Ureter (tissue), 1 donor: ENCODE results near the gene ICE2.

DNA sequence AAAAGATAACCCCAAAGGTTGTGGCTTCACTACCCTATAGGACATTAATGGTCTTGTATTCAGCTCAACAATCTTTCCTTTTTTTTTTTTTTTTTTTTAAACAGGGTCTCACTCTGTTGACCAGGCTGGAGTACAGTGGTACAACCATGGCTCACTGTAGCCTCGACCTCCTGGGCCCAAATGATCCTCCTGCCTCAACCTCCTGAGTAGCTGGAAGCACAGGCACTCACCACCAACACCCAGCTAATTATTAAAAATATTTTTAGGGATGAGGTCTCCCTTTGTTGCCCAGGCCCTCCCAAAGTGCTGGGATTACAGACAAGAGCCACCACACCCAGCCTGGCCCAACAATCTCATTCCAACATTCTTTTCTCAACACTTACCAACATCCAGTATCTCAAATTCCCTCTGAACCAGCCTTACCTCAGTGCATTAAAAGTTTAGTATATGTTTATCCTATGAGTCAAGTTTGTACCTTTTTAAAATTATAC lies 25.1 kb downstream of the ANXA2 start:
- PRO-cap: no peak

- PRO-cap: no peak
Observed at GRCh38 chr15:60389210-60389980, 8.4 kb downstream of the ANXA2 start.

DNA sequence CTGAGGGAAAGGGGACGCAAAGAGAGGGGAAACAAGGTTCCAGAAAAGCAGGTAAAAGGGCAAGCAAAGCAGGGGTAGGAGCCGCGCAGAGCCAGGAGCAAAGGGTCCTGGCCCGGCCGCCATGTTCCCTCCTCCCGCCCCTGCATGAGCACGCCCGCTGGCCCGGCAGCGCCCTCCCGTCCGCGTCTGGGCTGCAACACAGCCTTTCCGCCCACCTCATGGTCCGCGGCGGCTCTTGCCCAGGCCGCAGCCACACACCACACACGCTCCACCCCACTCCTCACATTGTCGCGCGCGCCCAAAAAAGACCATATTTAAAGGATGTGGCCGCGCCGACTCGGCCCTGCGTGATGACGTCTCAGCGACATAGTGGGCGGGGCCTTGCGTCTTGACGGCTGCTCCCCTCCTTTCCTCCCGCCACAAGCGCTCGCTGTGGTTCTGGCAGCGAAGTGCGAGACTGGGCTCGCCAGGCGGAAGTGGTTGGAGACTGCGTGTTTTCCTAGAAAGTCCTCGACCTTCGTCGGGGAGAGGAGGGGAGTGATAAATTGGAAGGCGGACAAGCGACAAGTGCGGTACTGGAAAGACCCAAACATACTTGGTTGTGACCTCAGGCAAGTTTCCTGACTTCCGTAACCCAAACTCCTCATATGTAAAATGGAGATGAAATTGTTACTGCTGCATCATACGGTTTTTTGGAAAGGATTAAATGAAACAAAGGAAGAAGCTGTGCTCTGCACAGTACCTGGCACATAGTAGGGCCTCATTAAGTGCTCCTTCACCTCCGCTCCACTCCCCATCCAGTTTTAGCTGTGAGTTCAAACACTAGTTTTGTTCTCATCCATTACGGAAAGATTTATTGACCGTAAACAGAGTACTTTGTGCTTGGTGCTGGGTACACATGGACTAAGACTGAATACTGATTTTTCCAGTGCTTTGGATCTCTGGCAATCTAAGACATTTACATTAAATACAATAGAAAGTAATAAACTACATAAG lies at the start of gene ICE2:
Gene ICE2, minus strand, starts transcription at position 355 of the 996 bp plus-strand sequence.
- PRO-cap: bidirectional peak, plus-strand start at position 420 of the sequence, minus-strand start at position 287 of the sequence

- PRO-cap: no peak
Observed at GRCh38 chr15:60517983-60518460, 39.1 kb upstream of the ICE2 start.

DNA sequence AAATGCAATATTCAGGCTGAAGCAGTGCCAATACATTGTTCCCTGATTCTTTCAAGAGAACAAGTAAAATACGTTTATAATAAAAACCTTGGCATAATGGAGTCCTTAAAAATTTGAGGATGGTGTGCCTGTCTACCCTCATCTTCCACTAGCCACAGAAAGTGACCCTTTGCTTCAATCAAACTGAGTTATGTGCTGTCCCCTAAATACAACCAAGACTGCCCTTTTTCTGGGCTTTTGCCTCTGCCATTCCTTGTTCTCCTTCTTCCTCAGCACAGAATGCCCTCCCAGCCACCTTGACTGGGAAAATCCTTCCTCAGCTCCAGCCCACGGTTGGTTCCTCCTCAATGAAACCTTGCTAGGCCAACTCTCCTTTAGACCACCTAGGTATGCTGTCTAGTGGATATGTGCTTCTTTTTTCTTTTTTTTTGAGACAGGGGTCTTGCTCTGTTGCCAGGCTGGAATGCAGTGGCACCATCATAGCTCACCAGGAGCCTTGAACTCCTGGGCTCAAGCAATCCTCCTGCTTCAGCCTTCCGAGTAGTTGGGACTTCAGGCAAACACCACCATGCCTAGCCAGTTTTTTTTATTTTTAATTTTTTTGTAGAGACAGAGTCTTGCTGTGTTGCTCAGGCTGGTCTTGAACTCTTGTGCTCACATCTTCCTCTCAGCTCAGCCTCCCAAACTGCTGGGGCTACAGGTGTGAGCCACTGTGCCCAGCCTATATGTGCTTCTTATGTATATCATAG lies 48.9 kb upstream of the ICE2 start:
- PRO-cap: no peak

DNA sequence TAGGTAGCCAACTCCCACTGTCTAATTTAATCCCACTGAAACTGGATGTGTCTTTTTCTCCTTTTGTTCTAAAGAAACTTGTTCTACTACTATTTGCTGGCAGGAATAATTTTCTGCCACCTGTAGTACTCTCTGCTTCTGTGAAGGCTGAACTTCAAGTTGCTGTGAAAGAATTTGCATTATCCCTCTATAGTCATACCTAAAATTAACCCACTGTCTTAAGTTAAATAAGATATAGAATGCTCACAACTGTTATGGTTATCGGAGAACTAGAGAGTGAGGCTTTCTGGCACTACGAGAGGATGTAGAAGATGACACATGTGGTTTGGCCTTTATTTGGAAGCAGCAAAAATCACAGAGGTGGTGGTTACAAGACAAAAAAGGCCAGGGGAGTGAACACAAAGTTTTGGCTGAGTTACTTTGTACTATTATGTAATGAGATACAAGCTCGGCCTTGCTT lies 78.1 kb upstream of the ICE2 start:
- PRO-cap: no peak

DNA sequence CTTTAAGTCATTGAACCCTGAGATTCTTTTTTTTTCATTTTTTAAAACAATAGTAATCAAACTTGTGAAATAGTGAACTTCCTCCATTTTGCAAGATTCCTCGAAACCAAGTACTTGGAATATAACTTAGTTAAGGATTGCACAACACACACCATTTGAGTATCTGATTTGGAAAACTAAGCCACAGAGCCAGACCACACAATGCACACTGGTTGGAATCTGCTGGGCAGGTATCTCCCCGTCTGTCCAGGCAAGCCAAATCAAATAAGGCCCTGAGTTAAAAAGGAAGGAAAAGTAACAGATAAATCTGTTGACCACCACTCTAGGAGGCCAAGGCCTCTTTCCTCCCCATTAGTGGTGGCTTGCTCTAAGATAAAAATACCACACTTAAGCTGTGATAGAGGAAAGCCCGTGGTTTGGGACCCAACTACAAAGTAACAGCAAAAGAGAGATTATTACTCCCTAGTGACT lies 177.6 kb upstream of the ICE2 start:
- PRO-cap: no peak

DNA sequence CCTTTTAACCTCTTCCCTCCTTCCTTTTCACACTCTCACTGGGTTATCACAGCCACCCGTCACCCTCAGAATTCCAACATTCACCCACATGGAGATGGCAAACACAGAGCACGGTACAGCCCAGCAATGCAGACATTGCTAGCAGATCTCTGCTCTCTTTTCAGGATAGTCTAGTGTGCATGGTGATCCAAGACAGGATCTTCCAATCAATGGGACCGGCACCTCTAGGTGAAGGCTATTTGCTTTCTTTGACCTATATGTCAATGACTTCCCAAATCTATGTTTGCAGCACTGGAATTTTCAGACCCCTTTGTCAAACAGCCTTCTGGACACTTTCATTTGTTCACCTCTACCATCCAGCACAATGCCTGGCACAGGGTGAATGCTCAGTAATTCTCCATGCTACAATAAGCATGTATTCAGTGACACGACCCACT lies 278.9 kb upstream of the ICE2 start:
- PRO-cap: no peak

- PRO-cap: no peak
Observed at GRCh38 chr15:60804906-60805597, 326.1 kb upstream of the ICE2 start.

GRCh38 chr15:60913108-60913635 lies 315.9 kb downstream of the RORA start:
- PRO-cap: no peak

DNA sequence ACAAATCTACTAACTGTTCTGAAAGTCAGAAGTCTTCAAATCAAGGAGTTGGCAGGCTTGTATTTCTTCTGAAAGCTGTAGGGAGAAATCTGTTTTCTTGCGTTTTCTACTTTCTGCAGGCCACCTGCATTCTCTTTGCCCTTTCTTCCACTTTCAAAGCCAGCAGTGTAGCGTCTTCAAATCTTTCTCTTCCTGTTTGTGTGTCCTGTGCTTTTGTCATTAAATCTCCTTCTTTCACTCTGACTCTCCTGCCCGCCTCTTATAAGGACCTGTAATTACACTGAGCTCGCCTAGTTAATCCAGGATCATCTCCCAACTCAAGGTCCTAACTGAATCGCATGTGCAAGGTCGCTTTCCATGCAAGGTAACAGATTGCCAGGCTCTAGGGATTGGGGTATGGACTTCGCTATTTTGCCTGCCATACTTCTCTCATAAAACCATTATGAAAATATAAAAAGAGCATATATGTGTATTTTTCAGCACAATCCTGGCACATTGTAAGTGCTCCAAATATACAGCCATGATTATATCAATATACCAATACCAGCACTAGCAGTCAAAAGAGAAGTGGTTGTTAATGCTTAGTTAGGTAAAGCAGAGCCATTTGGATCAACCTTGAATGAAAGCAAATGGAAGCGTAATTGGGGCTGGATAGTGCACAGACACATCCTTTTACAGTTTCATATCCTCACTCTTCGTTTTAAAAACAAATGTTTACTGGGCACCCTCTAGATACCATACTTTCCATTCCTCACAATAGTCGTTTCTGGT lies 58.7 kb downstream of the RORA start:
- PRO-cap: no peak

GRCh38 chr15:61226896-61227917 lies 1.9 kb downstream of the RORA start:
- PRO-cap: no peak

GRCh38 chr15:61327045-61327626 lies 98.0 kb upstream of the RORA start:
- PRO-cap: no peak

DNA sequence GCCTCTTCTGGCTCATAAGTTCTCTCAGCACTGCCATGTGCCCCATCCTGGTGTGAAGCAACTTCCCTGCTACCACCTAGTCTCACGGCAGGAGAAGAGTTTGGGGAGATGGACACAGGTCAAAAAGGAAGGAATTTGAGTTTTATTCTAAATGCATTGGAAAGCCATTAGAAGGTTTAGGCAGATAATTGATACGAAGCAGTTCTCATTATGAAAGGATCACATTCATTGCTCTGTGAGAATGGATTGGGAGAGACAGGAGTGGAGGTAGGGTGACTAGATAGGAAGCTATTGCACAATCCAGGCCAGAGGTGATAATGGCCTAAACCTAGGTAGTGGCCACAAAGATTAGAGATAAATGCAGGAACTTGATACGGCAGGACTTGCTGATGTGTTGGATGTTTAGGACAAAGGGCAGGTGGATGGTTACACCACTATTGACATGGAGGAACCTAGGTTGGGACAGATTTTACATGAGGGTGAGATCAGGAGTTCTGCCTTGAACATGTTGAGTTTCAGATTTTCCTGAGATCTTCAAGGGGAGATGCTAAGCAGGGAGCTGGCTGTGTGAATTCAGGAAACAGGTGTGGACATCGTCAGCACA lies 173.1 kb upstream of the RORA start:
- PRO-cap: no peak

- PRO-cap: no peak
Observed at GRCh38 chr15:62135264-62136240, 29.5 kb downstream of the C2CD4B start.

GRCh38 chr15:62172705-62173730 lies 7.9 kb upstream of the C2CD4B start:
- PRO-cap: no peak

DNA sequence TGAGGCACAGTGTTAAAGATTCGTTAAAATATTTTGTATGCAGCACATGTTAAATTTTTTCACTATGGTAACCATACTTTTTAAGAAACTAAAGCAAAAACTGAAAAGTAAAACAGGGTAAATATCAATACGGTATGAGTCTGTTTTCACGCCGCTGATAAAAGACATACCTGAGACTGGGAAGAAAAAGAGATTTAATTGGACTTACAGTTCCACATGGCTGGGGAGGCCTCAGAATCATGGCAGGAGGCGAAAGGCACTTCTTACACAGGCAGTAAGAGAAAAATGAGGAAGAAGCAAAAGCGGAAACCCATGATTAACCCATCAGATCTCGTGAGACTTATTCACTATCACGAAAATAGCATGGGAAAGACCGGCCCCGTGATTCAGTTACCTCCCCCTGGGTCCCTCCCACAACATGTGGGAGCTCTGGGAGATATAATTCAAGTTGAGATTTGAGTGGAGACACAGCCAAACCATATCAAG lies 108.6 kb upstream of the TLN2 start:
- PRO-cap: no peak

- PRO-cap: no peak
Observed at GRCh38 chr15:62889543-62890095, 152.9 kb upstream of the TPM1 start.

DNA sequence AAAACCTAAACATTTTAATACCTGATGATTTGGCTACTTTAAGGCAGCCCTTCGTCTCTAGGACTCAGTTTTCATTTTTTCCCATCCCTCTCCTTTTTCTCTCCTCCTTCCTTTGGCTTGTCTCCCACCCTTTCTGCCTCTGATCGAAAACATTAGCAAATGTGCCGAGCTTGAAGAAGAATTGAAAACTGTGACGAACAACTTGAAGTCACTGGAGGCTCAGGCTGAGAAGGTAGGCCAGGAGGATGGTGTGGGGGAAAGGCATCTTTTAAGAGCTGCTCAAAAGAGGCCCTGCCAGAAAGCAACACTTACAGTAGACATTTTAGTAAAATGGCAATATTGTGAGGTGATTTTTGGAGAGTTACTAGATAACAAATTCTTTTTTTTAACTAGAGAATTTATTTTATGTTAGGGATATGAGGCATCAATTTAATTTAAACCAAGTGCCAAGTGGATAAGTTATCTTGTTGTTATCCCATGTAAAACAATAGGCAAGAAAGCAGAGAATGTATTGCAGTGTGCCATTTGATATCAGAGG lies 19.1 kb downstream of the TPM1 start:
- PRO-cap: no peak

DNA sequence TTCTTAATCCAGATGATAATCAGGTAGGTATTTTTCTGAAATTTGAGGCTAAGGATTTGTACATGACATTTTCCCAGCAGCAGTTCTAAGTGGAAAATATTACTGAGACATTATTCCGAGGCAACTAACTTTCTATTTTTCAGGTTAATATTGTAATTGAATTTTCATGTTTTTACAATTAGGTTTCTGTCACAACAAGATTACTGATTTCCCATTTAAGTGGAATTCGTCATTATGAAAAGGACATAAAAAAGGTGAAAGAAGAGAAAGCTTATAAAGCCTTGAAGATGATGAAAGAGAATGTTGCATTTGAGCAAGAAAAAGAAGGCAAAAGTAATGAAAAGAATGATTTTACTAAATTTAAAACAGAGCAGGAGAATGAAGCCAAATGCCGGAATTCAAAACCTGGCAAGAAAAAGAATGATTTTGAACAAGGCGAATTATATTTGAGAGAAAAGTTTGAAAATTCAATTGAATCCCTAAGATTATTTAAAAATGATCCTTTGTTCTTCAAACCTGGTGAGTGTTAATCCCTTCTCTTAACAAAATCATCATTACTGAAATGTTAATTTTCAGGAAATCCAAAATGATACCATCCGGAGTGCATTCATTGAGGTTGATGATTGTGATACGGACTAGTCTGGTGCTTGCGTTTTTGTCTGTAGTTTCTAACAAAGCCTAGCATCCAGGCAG lies 5.7 kb downstream of the LACTB start:
- PRO-cap: no peak